Mammary microvascular endothelial cell (primary cell): ENCODE results near the genes PDIA5 and KALRN.

DNA sequence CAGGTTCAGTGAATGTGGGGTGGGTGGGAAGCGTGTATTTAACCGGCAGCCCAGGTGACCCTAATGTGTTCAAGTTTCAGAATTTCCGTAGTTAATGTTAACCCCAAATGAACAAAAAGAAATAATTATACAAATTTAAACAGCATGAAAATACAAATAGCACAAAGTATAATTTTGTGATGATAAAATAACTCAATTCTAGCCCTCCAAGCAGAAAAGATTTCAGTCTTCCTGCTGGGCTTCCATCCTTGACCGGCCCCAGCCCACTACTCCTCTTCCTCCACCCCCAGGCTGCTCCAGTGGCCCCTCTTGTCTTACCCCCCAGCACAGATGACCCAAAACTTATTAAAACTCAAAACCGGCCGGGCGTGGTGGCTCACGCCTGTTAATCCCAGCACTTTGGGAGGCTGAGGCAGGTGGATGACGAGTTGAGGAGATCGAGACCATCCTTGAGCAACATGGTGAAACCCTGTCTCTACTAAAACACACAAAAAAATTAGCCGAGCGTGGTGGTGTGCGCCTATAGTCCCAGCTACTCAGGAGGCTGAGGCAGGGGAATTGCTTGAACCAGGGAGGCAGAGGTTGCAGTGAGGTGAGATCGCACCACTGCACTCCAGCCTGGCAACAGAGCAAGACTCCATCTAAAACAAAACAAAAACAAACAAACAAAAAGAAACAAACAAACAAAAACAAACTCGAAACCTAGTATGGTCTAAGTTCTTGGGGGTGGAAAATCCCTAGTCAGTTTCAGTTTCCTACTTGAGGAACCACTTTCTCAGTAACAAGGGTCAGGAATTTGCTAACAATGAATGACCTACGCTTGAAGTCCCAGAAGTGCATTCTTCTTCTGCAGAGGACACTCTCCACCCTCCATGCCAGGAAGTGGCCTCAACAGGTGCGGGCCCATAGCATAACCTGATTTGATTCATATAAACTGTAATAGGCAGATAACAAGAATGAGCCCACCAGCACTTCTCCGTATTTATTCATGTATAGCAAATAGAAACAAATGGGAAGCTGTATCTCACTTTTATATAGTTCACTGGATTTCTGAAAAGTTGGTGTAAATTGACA, 2.1 kb downstream of the PARP14 start:
- RAMPAGE, long total RNA = no peak

DNA sequence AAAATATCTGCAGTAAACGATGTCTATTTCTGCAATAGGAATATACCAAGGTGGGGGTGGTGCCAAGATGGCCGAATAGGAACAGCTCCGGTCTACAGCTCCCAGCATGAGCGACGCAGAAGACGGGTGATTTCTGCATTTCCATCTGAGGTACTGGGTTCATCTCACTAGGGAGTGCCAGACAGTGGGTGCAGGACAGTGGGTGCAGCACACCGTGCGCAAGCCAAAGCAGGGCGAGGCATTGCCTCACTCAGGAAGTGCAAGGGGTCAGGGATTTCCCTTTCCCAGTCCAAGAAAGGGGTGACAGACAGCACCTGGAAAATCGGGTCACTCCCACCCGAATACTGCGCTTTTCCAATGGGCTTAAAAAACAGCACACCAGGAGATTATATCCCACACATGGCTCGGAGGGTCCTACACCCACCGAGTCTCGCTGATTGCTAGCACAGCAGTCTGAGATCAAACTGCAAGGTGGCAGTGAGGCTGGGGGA, 52.2 kb downstream of the PARP14 start:
- RAMPAGE, long total RNA = no peak

GRCh38 chr3:122880660-122881190, 85.9 kb downstream of the SLC49A4 start:
- RAMPAGE, long total RNA = no peak

DNA sequence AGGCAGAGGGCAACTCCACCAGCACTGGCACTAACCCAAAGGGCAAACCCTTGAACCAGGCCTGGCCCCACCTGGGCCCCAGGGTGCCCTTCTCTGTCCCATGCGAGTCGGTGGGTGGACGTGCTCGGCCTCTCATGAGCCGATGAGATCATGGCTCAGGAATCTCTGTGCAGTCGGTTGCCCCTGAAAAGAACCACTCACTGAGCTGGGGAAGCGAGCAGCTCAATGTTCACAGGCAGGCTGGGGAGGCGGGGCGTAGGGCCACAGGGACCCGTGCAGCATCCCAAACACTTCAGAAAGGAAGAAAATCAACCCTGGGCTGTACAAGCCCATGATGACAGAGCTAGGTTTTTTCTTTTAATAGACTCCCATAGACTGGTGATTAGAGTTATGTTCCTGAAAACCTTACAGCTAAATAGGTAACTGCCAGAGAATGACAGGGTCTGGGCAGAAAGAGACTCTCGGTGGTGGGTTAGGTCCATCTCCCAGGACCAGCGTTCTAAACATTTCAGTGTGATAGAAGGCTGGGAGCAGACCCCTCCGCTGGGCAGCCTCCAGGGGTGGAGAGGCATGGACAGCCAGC, 49.3 kb downstream of the SEMA5B start:
- RAMPAGE, long total RNA = no peak

GRCh38 chr3:123053090-123053674, 13.6 kb upstream of the PDIA5 start:
- RAMPAGE, long total RNA = no peak

GRCh38 chr3:123066630-123067971, at the start of gene PDIA5:
Gene PDIA5, plus strand, starts transcription at chr3:123067025.
- RAMPAGE, long total RNA = no peak

GRCh38 chr3:123333408-123333668, 115.6 kb downstream of the ADCY5 start:
- RAMPAGE, long total RNA = no peak

DNA sequence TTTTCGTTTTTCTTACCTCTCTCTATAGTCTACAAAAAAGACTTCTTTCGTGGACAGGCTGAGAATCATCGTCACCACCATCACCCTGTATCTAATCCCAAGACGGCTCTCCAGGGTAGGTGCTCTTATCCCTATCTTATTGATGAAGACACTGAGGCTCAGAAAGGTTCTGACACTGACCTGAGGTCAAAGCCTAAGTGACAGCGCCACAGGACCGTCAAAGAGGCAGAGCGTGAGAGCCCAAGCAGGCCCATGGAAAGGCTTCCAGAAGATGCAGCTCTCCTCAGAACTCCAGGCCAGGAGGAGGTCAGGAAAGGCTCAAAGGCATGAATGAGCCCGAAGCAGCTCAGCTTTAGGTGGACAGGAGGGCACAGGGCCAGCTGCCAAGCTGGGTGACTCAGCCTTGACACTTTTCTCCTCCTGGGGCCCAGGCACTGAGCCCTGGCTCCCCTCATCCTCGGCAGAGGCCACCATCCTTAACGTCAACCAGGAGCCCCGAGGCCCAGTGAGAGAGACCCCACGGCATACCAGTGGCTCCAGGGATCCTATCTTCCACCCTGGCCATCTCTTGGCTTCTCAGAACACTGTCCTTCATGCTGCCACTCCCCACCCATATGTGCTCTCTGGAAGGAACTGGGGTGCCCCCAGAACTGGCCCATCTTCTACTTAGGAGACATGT, 62.9 kb downstream of the ADCY5 start:
- RAMPAGE, long total RNA = no peak

GRCh38 chr3:123387411-123388094, 61.3 kb downstream of the ADCY5 start:
- RAMPAGE, long total RNA = no peak

GRCh38 chr3:123449526-123450597, 972 bp upstream of the ADCY5 start:
- RAMPAGE, long total RNA = no peak

GRCh38 chr3:123523236-123523441, 61.7 kb downstream of the HACD2 start:
- RAMPAGE, long total RNA = no peak

DNA sequence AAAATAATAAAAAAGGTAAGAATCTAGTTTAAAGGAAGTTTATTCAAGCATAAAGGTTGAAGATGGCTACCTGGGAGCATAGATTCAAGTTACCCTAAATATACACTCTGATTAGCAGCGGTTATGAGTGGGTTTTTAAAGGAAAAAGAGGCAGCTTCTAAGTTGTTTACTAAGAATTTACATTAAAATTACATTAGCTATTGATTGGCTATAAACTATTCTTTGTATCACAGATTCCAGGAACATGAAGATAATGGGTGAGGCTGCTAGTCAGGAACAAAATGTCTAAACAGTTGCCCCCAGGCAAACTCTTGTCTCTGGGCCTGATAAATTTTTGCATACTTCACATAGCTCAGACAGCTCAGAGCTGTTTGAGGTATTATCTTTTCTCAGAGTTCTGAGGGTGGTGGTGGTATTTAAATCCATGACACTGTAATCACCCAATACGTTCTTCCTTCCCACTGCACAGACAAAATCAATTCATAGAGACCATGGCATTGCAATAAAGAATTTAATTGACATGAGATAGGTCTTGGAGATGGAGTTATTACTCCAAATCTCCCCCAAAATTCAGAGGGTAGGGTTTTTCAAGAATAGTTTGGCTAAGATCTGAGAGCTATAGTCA, 2.1 kb upstream of the HACD2 start:
- RAMPAGE, long total RNA = no peak

DNA sequence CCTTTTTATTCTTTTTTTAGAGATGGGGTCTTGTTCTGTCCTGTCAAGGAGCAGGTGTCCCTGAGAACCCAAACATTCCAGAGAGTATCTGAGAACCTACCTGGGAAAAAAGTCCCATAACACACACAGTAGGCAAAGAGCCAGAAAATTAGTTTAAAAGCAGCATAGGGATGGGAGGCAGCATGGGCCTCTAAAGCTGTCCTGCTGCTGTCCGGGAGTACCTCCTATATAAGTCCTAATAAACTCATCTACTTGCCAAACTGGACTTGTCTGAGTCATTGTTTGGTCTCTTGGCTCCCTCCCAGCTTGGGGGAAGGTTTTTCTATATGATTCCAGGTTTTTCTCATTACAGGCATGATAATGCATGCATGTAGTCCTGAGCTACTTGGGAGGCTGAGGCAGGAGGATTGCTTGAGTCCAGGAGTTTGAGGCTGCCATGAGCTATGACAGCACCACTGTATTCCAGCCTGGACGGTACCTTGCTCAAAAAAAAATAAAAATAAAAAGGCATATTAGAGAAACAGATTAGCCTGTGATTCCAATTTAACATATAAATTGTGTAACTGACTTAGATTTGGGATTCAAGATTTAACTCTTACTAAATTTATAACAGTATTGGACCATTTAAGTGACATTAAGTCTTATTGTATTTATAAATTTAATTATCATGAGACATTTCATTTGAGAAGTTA, 17.6 kb upstream of the HACD2 start:
- RAMPAGE, long total RNA = no peak

GRCh38 chr3:123641581-123642014, 56.7 kb upstream of the HACD2 start:
- RAMPAGE, long total RNA = no peak

DNA sequence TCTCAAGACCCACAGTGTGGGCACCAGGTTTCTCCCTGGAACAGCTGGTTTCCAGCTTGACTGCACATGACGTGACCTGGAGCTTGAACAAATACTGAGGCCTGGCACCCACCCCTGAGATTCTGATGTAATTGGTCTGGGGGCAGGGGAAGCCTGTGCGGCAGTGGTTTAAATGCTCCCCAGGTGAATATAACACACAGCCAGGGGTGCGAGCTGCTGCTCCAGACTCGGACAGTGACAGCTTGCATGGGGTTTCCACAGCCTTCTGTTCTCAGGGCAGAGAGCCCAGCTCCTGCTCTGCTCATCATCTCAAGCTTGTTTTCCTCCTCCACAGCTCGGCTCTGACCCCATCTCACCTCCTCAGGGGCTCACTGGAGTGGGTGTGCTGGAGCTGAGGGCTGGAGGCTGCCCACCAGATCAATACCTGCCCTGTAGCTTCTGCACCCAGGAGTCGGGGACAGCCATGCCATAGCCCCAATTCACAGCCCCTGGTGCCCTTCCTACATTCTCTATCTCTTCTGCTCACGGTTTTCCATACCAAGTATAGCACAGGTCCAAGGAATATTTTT, 95.1 kb upstream of the HACD2 start:
- RAMPAGE, long total RNA = no peak

- RAMPAGE, long total RNA = no peak
These were observed 111.2 kb upstream of the HACD2 start for GRCh38 chr3:123695632-123696826.

DNA sequence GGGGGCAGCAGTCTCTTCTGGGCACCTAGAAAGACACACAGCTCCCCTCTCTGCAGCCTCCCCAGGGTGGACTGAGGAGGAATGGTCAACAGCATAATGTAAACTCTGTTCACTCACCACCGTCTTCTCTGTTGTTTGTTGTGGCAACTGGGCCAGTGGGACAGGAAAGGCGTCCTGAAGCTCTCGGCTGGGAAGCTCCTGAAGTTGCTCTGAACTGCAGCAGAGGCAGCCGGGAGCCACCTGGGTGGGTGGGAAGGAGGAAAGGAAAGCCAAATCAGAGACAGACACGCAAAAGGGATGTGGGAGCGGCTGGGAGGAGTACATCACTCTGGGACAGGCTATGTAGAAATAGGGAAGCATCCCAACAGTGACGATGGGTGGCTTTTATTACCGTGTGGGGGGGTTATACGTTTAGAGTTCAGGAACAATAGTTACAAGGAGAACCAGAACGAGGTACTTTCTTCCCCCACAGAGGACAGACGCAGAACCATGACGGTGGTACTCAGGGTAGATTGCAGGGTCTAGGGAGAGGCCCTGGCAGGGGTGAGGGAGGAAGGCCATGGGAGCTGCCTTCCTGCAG, 52.6 kb downstream of the MYLK start:
- RAMPAGE, long total RNA = no peak

DNA sequence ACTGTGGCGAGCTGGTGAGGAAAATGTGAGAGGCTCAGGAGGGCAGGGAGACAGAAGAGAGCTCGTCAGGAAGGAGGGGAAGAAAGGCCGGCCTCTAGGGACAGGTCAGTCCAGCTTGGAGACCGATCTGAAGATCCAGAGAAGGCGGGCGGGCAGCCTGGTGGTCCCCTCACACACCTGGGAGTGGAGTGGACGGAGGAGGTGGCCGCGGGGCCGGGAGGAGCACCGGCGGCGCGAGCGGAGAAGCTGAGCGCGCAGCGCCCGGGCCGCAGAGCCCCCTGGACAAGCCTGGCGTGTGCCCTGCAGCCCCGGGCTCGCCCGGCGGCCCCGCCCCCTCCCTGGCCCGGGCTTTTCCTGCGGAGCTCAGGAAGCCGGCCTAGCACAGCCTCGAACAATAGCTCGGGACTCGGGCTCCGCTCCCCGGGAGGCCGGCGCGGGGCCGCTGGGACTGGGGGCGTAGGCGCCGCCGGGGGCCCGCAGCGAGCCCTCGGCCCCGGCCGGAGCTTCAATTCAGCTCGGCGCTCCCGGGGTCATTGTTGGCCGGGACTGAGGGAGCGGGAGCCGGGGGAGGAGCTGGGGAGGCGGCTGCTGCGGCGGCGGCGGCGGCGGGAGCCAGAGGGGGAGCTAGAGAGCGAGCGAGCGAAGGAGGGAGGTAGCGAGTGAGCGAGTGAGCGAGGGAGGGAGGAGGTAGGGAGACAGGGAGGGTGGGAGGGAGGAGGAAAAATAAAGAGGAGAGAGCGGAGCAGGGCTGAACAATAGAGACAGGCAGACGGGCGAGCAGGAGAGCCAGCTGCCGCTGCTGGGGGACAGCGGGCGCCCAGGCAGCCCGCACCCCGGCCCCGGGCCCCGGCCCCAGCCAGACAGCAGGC, at the start of gene KALRN:
KALRN (plus strand) TSS at position 755 of the 869 bp plus-strand sequence.
- RAMPAGE, long total RNA = no peak

DNA sequence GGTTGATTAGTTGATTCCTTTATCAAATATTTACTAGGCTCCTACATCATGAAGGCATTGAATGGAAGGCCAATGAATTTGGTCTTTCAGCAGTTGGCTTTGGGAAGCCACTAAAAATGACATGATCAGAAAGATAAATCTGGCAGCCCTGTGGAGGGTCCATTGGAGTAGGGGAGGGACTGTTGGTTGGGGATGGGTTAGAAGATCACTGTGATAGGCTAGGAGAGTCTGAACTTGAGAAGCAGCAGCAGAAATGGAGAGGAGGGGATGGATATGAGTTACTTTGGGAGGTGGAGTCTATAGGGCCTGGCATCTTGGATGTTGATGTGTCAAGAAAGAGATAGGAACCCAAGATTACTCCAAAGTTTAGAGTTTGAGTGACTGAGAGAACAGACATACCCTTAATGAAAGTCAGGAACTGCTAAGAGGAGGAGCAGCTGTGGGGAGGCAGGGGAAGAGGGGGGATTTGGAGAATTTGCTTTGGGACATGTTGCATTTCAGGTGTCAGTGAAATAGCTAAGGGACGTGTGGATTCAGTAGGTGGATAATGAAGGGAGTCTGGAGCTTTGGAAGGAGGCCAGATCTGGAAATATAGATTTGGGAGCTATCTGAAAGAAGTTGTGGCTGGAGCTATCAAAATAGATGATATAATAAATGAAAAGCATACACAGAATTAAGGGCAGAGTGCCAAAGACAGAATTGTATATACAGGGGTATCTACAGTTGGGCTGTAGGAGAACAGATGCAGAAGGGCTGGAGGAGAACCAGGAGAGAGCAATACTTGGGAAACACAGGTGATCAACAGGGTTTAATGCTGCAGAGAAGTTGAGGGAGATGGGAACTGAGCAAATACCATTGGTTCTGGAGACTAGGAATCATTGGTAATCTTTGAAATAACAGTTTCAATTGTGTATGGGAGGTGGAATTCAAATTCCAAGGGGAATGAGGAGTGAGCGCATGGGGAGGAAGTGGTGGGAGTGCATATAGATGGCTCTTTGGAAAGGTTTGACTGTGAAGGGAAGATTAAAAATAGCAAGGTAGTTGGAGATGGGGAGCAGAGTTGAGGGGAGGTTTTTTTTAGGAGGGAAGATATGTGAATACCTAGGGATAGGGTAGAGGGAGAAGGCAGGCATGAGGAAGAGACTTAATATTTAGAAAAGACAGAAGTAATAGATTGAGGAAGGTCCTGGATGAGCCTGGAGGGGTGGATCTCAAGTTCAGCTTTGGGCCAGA, 9.5 kb downstream of the KALRN start:
- RAMPAGE, long total RNA = no peak

GRCh38 chr3:124609244-124609905, 120.9 kb upstream of the UMPS start:
- RAMPAGE, long total RNA = no peak